Adrenal gland (tissue), 7 donors: ENCODE measurements around the genes ELAPOR2, STEAP4 and PTTG1IP2.

- PRO-cap, 3 experiments: no peak in any of the 3 experiments
- RAMPAGE, long total RNA, 4 experiments: no peak in any of the 4 experiments
- RRBS: no CpG with 5 or more reads among the region's 5 CpGs
These were observed 127.6 kb downstream of the ELAPOR2 start for GRCh38 chr7:86931495-86932614.

GRCh38 chr7:86975632-86975831 is 83.9 kb downstream of the ELAPOR2 start:
- PRO-cap, 3 experiments: no peak in any of the 3 experiments
- RAMPAGE, long total RNA, 4 experiments: no peak in any of the 4 experiments
- RRBS: no CpG with 5 or more reads among the region's 1 CpG

GRCh38 chr7:87056297-87056674 is 3.2 kb downstream of the ELAPOR2 start:
- PRO-cap, 3 experiments: no peak in any of the 3 experiments
- RAMPAGE, long total RNA, 4 experiments: no peak in any of the 4 experiments
- RRBS: no CpG with 5 or more reads among the region's 3 CpGs

DNA sequence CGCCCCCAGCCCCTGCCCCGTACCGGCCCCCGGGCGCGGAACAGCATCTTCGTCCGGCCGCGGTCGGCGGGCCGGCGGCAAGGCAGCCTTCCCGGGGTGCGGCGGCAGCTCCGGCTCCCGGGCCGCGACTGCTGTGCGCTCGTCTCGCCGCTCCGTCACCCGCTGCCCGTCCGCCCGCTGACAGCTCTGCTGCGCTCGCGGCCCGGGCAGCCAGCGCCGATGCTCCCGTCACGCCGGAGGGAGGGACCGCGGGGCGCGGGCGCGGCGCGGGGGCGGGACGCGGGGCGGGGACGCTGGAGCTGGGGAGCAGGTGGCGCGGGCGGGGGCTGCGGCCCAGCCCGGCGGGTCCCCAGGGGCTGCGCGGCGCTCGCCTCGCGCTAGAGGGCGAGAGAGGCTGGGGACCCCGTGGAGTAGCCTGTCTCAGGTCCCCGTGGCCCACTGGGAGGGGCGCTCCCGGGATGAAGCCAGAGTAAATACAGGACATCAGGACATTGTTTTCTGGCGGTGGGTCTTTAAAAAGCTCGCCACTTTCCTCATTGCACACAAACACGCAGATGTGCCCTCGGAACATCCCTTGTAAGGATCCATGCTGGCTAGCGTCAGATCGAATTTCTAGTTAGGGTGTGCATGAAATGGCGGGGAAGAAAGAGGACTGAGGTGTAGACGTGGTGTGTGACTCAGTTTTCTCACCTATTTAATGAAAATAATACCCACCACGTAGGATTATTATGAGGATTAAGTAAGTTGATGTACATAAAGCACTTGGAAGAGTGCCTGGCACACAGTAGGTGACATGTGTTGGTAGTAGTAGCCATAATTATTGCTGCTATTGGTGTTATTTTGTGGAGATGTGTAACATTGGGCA is at the start of gene ELAPOR2:
Gene ELAPOR2, minus strand, starts transcription at position 188 of the 865 bp plus-strand sequence.
- PRO-cap, 3 experiments: peak in 3 of 3 experiments; most common plus-strand start position 313 of the sequence (in 2); most common minus-strand start position 182 of the sequence (in 3)
- RAMPAGE, long total RNA, 4 experiments: no peak in any of the 4 experiments
- RRBS: under 1% methylated on average over 27 of the region's 78 CpGs

GRCh38 chr7:87218661-87219412 is 695 bp downstream of the TMEM243 start:
- PRO-cap, 3 experiments: peak in 3 of 3 experiments; most common plus-strand start chr7:87219359 (in 2); most common minus-strand start chr7:87219198 (in 1)
- RAMPAGE, long total RNA, 4 experiments: no peak in any of the 4 experiments
- RRBS: 3% methylated on average over 4 of the region's 15 CpGs

DNA sequence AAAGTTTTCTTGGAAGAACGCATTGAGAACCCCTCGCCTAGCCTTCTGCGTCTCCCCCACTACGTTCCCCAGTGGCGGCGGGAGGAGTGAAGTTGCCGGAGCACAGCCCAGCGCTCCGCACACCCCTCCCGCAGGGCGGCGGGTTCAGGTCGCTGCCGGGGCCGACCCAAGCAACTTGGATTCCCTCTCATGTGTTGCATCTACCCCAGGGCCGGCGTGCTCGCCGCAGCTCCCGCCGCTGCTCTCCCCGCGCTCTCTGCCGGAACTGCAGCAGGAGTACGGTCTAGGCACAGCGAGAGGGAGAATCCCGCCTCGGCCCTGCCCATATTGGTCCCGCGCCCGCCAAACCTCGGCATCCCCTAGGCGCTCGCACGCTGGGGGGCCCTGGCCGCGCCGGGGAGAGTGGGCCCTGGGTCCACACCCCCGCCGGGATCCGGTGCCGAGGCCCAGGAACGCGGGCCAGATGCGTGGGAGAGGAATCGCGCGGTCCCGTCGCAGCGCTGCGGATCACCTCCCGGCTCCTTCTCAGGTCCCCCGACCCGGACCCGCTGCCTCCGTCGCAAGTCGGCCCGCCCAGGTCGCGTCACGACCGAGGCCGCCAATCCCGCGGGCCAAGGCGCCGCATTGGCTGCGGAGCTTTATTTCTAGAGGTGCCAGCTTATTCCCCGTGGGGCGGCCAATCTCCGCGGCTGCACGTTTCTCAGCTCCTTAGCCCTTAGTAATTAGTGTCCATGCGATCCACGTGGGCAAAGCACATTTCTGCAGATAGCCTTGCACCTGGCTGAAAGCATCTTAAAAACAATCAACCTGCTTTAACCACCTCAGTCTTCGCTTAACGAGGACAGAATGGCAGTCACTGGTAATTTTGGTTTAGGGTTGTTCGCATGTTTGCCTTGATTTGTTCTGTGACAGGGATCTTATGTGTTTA is 745 bp upstream of the TMEM243 start:
- PRO-cap, 3 experiments: peak in 3 of 3 experiments; most common plus-strand start position 71 of the sequence (in 3); most common minus-strand start position 258 of the sequence (in 3)
- RAMPAGE, long total RNA, 4 experiments: start-site peak on the minus strand in 4 of 4 experiments, centred at positions 375 to 544 of the sequence, 7 to 217 reads per replicate
- RRBS: 1% methylated on average over 30 of the region's 80 CpGs

- PRO-cap, 3 experiments: no peak in any of the 3 experiments
- RAMPAGE, long total RNA, 4 experiments: no peak in any of the 4 experiments
- RRBS: no CpG with 5 or more reads among the region's 1 CpG
These were observed 25.4 kb downstream of the ABCB4 start for GRCh38 chr7:87450143-87450342.

- PRO-cap, 3 experiments: peak in 1 of 3 experiments; most common minus-strand start chr7:87497813 (in 1)
- RAMPAGE, long total RNA, 4 experiments: no peak in any of the 4 experiments
- RRBS: no CpG with 5 or more reads among the region's 1 CpG
These were observed 22.1 kb upstream of the ABCB4 start for GRCh38 chr7:87497691-87497890.

DNA sequence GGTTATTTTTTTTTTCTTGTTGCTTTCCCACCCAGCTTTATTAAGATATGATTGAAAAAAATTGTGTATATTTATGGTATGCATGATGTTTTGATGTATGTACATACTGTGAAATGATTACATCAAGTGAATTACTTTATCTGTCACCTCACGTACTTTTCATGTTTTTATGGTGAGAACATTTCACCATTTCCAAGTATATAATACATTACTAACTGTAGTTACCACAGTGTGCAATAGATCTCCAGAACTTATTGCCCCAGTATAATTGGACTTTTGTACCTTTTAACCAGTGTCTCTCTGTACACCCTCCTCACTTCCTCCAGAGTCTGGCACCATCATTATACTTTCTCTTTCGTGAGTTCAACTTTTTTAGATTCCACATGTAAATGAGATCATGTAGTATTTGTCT is 111.3 kb downstream of the ADAM22 start:
- PRO-cap, 3 experiments: no peak in any of the 3 experiments
- RAMPAGE, long total RNA, 4 experiments: no peak in any of the 4 experiments
- RRBS: no CpG with 5 or more reads among the region's 2 CpGs

DNA sequence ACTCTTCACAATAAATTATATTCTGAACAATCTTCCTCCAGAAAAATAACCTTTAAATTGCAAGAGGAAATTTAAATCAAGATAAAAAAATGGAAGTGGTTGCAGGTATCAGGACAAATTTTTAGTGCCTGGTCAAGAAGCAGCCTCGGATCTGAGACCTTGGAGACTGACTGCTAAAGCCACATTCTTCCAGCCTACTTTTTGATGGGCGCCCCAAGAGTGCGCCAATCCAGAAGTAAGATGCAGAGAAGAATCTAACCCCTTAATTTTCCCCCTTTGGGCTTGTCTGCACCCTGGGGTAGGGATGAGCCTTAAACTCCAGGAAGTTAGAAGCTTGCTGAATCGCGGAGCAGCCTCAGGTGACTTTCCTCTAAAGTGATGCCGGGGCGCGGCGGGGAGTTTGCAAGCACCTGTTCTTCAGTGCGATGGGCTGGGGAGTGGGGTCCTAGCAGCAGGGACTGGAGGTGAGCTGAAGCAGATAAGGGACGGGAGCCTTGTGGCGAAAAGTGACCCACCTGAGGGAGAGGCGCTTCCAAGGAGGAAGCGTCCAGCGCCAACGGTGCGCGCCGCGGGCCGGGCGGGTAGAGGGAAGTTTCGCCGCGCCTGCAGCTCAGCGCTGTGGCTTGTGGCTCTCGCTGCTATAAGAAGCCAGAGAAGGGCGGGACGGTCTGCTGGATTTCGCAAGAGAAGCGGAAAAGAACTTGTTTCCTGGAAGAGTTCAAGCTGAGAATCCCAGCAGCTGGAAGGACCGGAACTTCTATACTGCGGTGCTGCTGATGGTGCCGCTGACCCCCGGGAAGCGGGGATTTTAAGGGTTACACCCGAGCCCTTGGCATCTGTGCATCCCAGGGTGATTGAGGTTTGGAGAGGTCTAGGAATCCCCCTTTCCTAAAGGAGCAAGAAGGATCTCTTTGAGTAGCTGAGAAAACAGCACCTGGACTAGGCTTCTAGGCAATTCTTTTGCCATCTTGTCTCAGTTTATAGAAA is at the start of gene STEAP4:
Gene STEAP4, minus strand, starts transcription at position 618 of the 987 bp plus-strand sequence.
- PRO-cap, 3 experiments: peak in 3 of 3 experiments; most common plus-strand start position 726 of the sequence (in 2); most common minus-strand start position 615 of the sequence (in 3)
- RAMPAGE, long total RNA, 4 experiments: start-site peak on the minus strand in 4 of 4 experiments, centred at positions 613 to 625 of the sequence, 362 to 11,322 reads per replicate
- RRBS: no CpG with 5 or more reads among the region's 37 CpGs

- PRO-cap, 3 experiments: no peak in any of the 3 experiments
- RAMPAGE, long total RNA, 4 experiments: no peak in any of the 4 experiments
- RRBS: no CpG with 5 or more reads among the region's 9 CpGs
These were observed 1.9 kb downstream of the STEAP1 start for GRCh38 chr7:90155990-90156826.

GRCh38 chr7:90210895-90211436 is 574 bp upstream of the STEAP2 start:
- PRO-cap, 3 experiments: no peak in any of the 3 experiments
- RAMPAGE, long total RNA, 4 experiments: no peak in any of the 4 experiments
- RRBS: no CpG with 5 or more reads among the region's 15 CpGs

DNA sequence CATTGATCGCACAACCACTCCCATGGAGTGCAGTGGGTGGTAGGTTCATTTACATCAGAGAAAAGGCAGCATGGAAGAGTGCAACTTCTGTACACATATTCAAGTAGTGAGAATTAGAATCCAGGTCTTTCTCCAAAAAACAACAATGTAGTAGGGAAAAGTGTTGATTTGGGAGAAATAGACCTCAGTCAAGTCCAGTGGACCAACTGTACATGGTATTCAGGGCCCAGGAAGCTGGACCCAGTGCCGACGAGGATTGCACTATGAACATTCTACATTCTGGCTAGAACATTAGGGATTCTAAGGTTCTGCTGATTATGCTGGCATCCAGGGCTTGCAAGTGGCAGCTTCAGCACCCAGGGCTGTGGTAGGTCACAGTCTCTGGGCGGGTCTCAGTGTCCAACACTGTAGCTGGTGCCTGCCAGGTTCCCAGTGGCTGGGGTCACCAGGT is at the start of gene PTTG1IP2:
Gene PTTG1IP2, plus strand, starts transcription at position 314 of the 451 bp plus-strand sequence.
- PRO-cap, 3 experiments: no peak in any of the 3 experiments
- RAMPAGE, long total RNA, 4 experiments: no peak in any of the 4 experiments
- RRBS: no CpG with 5 or more reads among the region's 4 CpGs

GRCh38 chr7:90710234-90710874 is 114.2 kb downstream of the CDK14 start:
- PRO-cap, 3 experiments: no peak in any of the 3 experiments
- RAMPAGE, long total RNA, 4 experiments: no peak in any of the 4 experiments
- RRBS: no CpG with 5 or more reads among the region's 7 CpGs

- PRO-cap, 3 experiments: no peak in any of the 3 experiments
- RAMPAGE, long total RNA, 4 experiments: no peak in any of the 4 experiments
- RRBS: no CpG with 5 or more reads among the region's 4 CpGs
These were observed 93.7 kb downstream of the CYP51A1 start for GRCh38 chr7:92040608-92040905.

- PRO-cap, 3 experiments: no peak in any of the 3 experiments
- RAMPAGE, long total RNA, 4 experiments: no peak in any of the 4 experiments
- RRBS: no CpG with 5 or more reads among the region's 6 CpGs
These were observed 1.2 kb downstream of the ANKIB1 start for GRCh38 chr7:92246969-92247332.

- PRO-cap, 3 experiments: peak in 3 of 3 experiments; most common plus-strand start chr7:92527872 (in 2); most common minus-strand start chr7:92527845 (in 1)
- RAMPAGE, long total RNA, 4 experiments: no peak in any of the 4 experiments
- RRBS: 1% methylated on average over 8 of the region's 27 CpGs
These were observed 722 bp downstream of the PEX1 start for GRCh38 chr7:92527462-92528134.

DNA sequence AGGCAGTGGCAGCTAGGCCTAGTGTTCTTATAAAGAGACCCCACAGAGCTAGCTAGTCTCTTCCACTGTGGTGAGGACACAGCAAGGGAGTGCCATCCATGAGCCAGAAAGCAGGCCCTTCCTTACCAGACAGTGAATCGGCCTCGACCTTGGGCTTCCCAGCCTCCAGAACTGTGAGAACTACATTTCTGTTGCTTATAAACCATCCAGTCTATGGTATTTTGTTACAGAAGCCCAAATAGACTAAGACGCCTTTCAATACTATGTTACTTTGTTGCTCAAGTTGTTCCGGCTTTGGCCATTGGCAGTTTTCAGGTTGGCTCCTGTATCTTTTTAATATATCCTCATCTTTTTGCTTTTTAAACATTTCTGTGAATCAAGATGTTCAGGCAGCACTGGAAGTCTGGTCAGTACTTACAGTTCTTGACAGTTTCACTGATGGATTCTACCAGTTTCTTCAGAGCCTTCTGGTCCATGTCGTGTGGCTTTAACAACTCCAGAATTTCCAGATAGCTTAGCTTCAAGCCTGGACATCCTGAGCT is 28.9 kb downstream of the RBM48 start:
- PRO-cap, 3 experiments: peak in 1 of 3 experiments; most common minus-strand start position 176 of the sequence (in 1)
- RAMPAGE, long total RNA, 4 experiments: no peak in any of the 4 experiments
- RRBS: no CpG with 5 or more reads among the region's 5 CpGs

- PRO-cap, 3 experiments: no peak in any of the 3 experiments
- RAMPAGE, long total RNA, 4 experiments: no peak in any of the 4 experiments
- RRBS: no CpG with 5 or more reads among the region's 4 CpGs
These were observed 51.6 kb upstream of the FAM133B start for GRCh38 chr7:92641667-92642376.

- PRO-cap, 3 experiments: no peak in any of the 3 experiments
- RAMPAGE, long total RNA, 4 experiments: no peak in any of the 4 experiments
- RRBS: no CpG with 5 or more reads among the region's 4 CpGs
These were observed 69.9 kb downstream of the CDK6 start for GRCh38 chr7:92766401-92766976.